ENCODE results near the genes OR9A2, GSTK1, CTAGE6 and CTAGE8.

GRCh38 chr7:142544082-142544357 lies 205.3 kb upstream of the PRSS1 start:
- PRO-cap: no peak
- RAMPAGE, long total RNA, 2 experiments: no peak in any of the 2 experiments

GRCh38 chr7:142645736-142646331 lies 103.4 kb upstream of the PRSS1 start:
- PRO-cap: no peak
- RAMPAGE, long total RNA, 2 experiments: no peak in any of the 2 experiments

DNA sequence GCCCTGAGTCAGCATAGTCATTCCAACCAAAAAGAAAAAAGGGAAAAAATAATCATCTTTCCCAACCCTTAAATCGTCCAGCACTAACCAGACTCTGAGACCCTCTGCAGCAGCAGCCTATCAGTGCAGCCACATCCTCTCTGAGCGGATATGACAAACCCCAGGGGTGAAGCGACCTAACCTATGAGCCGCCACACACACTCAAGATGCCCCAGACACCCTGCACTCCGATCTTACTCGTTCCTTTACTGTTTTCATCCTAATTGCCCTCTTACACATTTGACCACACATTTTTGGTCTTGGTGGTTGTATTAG lies 37.6 kb upstream of the PRSS1 start:
- PRO-cap: no peak
- RAMPAGE, long total RNA, 2 experiments: no peak in any of the 2 experiments

DNA sequence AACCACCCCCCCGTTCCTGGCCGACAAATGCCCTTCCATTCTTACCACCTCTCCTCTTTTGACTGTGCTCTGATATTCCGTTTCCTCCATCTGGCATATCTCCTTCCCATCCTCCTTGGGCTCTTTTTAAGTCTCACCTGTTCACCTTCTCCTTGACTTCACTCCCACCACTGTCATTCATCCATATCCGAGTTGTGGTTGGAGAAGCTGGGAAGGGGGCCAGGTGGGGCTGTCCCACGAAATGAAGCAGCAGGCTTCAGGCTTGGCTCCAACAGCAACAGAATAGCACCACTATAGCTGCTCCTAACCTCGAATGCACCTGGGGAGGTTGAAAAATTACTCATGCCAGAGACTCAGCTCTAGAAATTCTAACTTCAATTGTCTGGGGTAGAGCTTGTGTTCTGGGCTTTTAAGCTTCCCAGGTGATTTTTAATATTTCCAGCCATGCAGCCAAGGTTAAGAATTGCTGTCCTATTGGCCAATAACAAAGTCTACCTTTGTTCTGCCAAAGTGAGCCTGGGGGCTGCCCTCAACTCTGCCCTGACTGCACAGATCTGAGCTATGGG lies 364 bp downstream of the PRSS1 start:
- PRO-cap: no peak
- RAMPAGE, long total RNA, 2 experiments: no peak in any of the 2 experiments

- PRO-cap: no peak
- RAMPAGE, long total RNA, 2 experiments: no peak in any of the 2 experiments
Measured at GRCh38 chr7:143003419-143003844, 23.5 kb downstream of the OR9A2 start.

- PRO-cap: no peak
- RAMPAGE, long total RNA, 2 experiments: no peak in any of the 2 experiments
Measured at GRCh38 chr7:143027005-143027296, at the start of gene OR9A2. TSS of gene OR9A2 (minus strand) at chr7:143027132.

- PRO-cap: bidirectional peak, plus-strand start at chr7:143263441, minus-strand start at chr7:143263399
- RAMPAGE, long total RNA, 2 experiments: start-site peak on the plus strand in 1 of 2 experiments, at chr7:143263431-143263502 at its widest, 464 reads per replicate
Measured at GRCh38 chr7:143263253-143264248, at the start of gene GSTK1. TSS of gene GSTK1 (plus strand) at chr7:143263441.

- PRO-cap: bidirectional peak, plus-strand start at chr7:143380375, minus-strand start at chr7:143380404
- RAMPAGE, long total RNA, 2 experiments: start-site peak on the plus strand in 1 of 2 experiments, at chr7:143380571-143380836 at its widest, 6 reads per replicate
Measured at GRCh38 chr7:143380221-143380854, 807 bp upstream of the ZYX start.

GRCh38 chr7:143384937-143385356 lies 3.8 kb downstream of the ZYX start:
- PRO-cap: unidirectional peak, plus-strand start at chr7:143385218
- RAMPAGE, long total RNA, 2 experiments: no peak in any of the 2 experiments

GRCh38 chr7:143757602-143757903 lies at the start of gene CTAGE6:
TSS of gene CTAGE6 (minus strand) at chr7:143757696.
- PRO-cap: no peak
- RAMPAGE, long total RNA, 2 experiments: no peak in any of the 2 experiments

GRCh38 chr7:144004637-144005051 lies 4.5 kb downstream of the OR6B1 start:
- PRO-cap: no peak
- RAMPAGE, long total RNA, 2 experiments: no peak in any of the 2 experiments

GRCh38 chr7:144269058-144269527 lies at the start of gene CTAGE8:
TSS of gene CTAGE8 (minus strand) at chr7:144269288.
- PRO-cap: no peak
- RAMPAGE, long total RNA, 2 experiments: no peak in any of the 2 experiments

DNA sequence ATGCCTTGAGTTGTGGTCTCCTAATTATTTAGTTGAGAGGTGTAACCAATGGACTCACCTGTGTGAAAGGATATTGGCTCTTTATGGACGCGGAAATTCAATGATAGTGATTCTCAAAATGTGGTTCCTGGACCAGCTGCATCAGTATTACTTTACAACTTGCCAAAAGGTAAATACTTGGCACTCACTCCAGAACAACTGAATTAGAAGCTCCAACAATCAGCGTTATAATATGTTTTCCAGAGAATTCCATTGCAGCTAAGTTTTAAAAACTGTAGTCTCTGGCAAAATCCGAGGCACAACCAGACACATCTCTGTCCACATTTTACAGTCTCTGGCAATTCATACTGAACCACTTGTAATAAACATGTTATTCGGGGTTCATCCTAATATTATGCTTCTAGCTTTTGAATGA lies 1144.1 kb downstream of the CNTNAP2 start:
- PRO-cap: no peak
- RAMPAGE, long total RNA, 2 experiments: no peak in any of the 2 experiments

GRCh38 chr7:148572002-148572650 lies 18.4 kb upstream of the C7orf33 start:
- PRO-cap: no peak
- RAMPAGE, long total RNA, 2 experiments: no peak in any of the 2 experiments

GRCh38 chr7:148581729-148582055 lies 8.9 kb upstream of the C7orf33 start:
- PRO-cap: no peak
- RAMPAGE, long total RNA, 2 experiments: no peak in any of the 2 experiments

- PRO-cap: no peak
- RAMPAGE, long total RNA, 2 experiments: no peak in any of the 2 experiments
Measured at GRCh38 chr7:149013970-149014169, 14.4 kb downstream of the PDIA4 start.

GRCh38 chr7:149071629-149072278 lies 18.8 kb downstream of the ZNF786 start:
- PRO-cap: no peak
- RAMPAGE, long total RNA, 2 experiments: no peak in any of the 2 experiments

DNA sequence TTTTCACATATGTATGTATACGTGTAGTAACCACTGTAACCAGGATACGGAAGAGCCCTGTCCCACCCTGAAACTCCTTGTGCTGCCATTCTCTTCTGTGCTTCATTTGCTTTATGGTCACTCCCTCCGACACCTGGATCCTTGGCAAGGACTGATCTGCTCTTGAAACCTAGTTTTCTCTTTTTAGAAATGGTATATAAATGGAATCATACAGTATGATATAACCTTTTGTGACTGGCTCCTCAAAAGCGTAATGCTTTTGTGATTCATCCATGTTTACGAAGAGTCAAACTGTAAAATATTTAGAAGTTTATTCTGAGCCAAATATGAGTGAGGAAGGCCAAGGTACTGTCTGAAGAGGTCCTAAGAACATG lies 1.6 kb upstream of the ZNF425 start:
- PRO-cap: no peak
- RAMPAGE, long total RNA, 2 experiments: no peak in any of the 2 experiments

DNA sequence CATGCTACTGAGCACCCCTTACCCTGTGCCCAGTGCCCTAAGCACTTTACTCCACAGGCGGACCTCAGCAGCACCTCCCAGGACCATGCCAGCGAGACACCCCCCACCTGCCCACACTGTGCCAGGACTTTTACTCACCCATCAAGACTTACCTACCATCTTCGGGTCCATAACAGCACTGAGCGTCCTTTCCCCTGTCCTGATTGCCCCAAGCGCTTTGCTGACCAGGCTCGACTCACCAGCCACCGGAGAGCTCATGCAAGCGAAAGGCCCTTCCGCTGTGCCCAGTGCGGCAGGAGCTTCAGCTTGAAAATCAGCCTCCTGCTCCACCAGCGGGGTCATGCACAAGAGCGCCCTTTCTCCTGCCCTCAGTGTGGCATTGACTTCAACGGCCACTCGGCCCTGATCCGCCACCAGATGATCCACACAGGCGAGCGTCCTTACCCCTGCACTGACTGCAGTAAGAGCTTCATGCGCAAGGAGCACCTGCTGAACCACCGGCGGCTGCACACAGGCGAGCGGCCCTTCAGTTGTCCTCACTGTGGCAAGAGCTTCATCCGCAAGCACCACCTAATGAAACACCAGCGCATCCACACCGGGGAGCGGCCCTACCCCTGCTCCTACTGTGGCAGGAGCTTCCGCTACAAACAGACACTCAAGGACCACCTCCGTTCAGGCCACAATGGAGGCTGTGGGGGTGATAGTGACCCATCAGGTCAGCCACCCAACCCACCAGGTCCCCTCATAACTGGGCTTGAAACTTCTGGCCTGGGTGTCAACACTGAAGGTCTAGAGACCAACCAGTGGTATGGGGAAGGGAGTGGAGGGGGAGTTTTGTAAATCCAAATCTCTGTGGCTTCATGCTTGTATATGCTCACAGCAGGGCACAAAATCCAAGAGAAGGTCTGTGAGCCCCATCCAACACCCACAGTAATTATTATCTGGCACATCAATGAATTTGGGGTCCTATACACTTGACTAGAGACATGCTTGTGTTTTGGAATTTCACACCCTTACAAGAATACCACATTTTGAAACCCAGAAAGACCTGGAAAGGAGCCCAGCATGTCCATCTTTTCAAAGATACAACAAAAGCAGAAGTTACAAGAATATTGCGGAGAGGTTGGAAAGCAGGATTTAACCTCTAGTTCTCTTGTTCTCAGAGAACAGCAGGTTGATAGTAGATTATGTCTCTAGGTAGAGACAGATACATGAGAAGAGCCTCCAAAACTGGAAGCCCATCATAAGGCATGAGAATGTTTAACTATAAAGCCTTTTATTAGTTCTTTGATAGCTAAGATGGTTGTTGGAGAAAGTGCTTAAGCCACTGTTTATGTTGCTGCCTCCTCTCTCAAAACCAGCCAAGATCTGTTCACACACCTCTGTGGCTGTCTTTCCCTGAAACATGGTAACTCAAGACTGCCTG lies 15.9 kb upstream of the ZNF282 start:
- PRO-cap: no peak
- RAMPAGE, long total RNA, 2 experiments: no peak in any of the 2 experiments

- PRO-cap: unidirectional peak, plus-strand start at chr7:149285311
- RAMPAGE, long total RNA, 2 experiments: no peak in any of the 2 experiments
Measured at GRCh38 chr7:149284737-149285620, 23.0 kb downstream of the ZNF783 start.